Body of pancreas (tissue), 2 donors: ENCODE measurements around a stretch of chr1.

- PRO-cap: no peak
- RAMPAGE, long total RNA, 2 experiments: no peak in any of the 2 experiments
Measured at GRCh38 chr1:228085067-228086252, 3.0 kb downstream of the ARF1 start.

- PRO-cap: no peak
- RAMPAGE, long total RNA, 2 experiments: no peak in any of the 2 experiments
Measured at GRCh38 chr1:228098342-228099330, 4.5 kb downstream of the C1orf35 start.

- PRO-cap: bidirectional peak, plus-strand start at chr1:228163287, minus-strand start at chr1:228163093
- RAMPAGE, long total RNA, 2 experiments: no peak in any of the 2 experiments
Measured at GRCh38 chr1:228162213-228163533, 2.9 kb upstream of the IBA57 start.

GRCh38 chr1:228197271-228198173 is 10.3 kb upstream of the OBSCN start:
- PRO-cap: no peak
- RAMPAGE, long total RNA, 2 experiments: no peak in any of the 2 experiments

GRCh38 chr1:228217024-228217460 is 9.2 kb downstream of the OBSCN start:
- PRO-cap: no peak
- RAMPAGE, long total RNA, 2 experiments: no peak in any of the 2 experiments

DNA sequence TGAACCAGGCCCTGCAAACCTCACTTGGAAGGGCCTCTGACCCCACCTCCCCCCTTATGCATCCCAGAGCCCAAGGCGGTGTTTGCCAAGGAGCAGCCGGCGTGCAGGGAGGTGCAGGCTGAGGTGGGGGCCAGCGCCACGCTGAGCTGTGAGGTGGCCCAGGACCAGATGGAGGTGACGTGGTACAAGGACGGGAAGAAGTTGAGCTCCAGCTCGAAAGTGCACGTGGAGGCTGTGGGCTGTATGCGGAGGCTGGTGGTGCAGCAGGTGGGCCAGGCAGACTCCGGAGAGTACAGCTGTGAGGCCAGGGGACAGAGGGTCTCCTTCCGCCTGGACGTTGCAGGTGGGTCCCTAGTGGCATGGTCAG is 11.4 kb downstream of the OBSCN start:
- PRO-cap: no peak
- RAMPAGE, long total RNA, 2 experiments: no peak in any of the 2 experiments

GRCh38 chr1:228303592-228304083 is 95.8 kb downstream of the OBSCN start:
- PRO-cap: no peak
- RAMPAGE, long total RNA, 2 experiments: no peak in any of the 2 experiments

DNA sequence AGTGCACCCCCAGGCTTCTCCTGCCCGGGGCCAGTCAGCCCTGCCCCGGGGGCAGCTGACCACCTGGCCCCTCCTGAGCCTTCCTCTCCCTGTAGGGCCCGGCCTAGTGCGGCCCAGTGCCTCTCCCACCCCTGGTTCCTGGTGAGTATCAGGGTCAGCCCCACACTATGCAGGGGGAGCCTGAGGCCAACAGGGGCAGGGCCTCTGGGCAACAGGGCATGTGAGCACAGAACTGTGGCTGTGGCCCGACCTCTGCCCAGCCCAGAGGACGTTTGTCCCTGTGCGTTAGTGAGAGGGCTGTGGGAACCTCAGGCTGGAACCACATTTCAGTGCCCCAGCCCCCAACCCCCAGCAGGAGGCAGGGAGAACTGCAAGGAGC is 36.5 kb downstream of the TRIM11 start:
- PRO-cap: no peak
- RAMPAGE, long total RNA, 2 experiments: no peak in any of the 2 experiments

DNA sequence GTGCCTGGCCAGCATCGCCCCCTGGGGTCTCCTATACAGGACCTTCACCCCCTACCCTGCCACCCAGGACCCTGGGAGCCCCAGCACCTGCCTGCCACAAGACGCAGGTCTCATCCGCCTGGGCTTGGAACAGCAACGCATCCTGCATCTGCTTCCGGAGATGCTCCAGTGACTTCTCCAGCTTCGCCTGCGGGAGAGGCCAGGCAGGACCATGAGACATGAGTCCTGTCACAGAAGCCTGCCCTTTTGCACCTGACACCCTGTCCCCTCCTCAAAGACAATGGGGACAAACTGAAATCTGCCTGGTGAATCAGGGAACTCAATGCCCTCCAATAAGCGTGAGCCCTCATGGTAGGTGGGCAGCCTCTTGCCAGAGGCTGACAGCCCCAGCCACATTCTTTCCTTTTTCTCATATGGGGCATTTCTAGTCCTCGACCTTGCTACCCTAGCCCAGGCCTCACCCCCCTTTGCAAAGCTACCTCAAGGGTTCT is 4.6 kb downstream of the TRIM11 start:
- PRO-cap: no peak
- RAMPAGE, long total RNA, 2 experiments: no peak in any of the 2 experiments

- PRO-cap: unidirectional peak, minus-strand start at chr1:228647412; unidirectional peak, minus-strand start at chr1:228647692; unidirectional peak, plus-strand start at chr1:228648126
- RAMPAGE, long total RNA, 2 experiments: no peak in any of the 2 experiments
Measured at GRCh38 chr1:228647374-228648606, 87.5 kb upstream of the RHOU start.

DNA sequence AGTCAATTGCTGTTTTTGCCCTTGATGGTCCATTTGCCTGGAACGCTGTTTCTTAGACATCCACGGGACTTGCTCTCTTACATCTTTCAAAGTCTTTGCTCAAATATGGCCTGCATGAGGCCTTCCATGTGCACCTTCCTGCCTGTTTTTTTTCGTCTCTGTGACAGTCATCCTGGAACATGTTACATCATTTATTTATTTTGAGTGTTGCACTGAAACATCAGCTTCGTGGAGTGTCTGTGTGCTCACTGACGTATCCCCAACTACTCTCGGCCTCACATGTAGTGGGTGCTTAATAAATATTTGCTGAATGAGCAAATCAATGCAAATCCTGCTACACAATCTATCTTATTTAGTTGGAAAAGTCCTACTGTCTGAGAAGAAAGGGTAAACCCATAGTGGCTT is 11.4 kb upstream of the RHOU start:
- PRO-cap: no peak
- RAMPAGE, long total RNA, 2 experiments: no peak in any of the 2 experiments

DNA sequence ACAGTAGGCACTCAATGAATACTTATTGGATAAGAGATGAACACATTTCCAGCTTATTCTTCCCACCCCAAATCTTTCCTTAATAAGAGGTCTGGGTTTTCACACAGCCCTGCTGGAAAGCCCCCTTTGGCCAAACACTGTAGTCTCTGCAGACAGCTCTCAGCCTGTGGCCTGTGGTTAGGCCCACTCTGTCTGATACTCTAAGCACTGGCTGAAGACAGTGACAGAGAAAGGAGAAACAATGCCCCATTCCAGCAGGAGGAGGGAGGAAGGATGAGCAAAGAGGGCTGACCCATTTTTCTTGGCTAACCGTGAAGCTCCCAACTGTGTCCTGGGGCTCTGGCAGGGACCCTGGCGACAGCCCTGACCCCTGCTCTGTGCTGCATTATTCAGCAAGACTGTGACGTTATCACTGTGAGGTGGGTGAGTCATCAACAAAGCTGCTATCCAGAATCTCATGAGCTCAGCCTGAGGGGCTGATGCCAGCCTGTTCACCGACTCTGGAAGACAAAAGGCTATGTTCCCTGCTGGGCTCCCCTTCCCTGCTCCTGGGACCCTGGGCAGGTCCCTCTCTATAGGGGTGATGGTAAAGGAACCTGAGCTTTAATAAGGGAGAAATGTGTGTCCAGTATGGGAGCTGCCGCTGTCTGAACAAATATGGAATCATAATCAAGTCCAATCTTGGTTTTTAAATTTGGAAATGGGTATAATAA is 106.9 kb downstream of the RHOU start:
- PRO-cap: bidirectional peak, plus-strand start at position 458 of the sequence, minus-strand start at position 382 of the sequence
- RAMPAGE, long total RNA, 2 experiments: no peak in any of the 2 experiments

DNA sequence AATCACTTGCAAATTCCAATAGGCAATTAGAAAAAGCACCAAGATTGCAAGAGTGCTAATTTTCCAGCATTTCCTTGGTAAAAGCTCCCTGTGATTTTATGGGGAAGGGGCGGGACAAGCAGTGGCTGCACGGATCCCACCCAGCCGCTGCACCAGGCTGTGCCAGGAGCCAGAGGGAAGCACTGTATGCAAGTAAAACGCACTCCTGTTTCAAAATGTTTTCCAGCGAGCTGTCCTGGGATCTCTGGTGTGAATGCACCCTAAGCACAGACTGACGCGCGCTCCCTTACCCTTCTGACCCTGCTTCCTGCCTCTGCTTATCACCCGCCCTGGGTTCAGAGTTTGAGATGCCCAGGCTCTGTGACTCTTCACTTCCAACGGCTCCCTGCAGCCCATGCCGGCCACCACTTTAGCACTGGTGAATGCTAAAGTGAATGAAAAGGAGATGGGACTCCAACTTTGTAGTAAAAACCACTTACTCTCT is 131.2 kb downstream of the RHOU start:
- PRO-cap: no peak
- RAMPAGE, long total RNA, 2 experiments: no peak in any of the 2 experiments

DNA sequence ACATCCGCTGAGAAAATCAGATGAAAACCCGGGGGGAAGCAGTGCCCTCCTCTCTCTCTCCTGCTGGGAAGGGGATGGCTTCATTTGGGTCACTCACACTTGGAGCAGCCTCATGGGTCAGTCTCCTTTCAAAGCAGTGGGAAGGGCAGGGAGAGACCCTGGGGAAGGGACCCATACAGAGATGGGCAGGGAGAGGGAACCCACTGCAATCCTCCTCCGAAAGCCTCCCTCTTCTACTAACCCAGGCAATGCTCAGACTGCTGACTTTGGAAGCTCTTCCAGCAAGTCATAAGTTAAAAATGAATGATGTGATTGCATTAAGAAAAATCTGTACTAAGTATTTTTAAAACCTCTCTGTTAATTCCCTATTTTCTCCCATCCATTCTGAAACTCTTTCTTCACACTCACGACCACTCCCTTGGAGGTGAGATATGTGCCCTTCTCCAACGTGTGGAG is 185.2 kb downstream of the RHOU start:
- PRO-cap: no peak
- RAMPAGE, long total RNA, 2 experiments: no peak in any of the 2 experiments

DNA sequence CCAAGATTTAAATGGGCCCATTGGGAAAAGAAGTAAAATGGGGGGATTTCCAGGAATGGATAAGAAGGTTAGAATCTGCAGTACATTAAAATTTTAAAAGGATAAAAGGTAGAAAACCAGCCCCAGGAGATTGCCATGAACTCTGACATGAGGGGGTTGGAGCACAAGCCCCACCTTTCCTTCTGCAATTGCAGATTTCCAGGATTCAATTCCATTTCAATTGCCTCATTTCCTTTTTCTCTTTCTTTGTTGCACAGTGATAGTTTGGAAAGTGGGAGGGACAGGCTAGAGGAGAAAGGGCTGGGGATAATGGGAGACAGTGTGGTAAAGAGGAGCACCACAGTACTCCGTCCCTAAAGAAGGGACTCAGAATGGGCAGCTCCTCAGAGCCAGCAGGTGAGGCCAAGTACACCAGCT is 238.5 kb upstream of the RAB4A start:
- PRO-cap: no peak
- RAMPAGE, long total RNA, 2 experiments: no peak in any of the 2 experiments

DNA sequence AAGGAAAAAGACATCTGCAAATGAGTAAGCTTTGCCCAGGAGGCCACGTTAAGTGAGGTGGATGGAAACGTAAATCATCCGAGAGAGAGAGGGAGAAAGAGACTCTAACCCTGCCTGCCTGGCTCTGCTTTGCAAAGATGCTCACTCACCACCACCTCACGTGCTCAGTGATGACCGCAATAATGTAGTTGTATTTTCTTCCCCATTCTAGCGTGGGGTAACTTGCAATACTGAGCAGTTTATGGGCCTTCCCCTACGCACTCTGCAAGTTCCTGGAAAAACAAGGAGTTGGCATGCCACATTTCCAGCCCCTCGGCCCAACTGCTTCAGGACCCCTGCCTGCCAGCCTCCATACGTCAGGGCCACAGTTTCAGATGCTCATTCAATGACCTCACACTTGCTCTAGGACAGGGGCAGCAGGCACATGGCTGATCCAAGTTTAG is 112.6 kb upstream of the RAB4A start:
- PRO-cap: no peak
- RAMPAGE, long total RNA, 2 experiments: no peak in any of the 2 experiments

GRCh38 chr1:229269505-229270136 is 1.3 kb upstream of the RAB4A start:
- PRO-cap: no peak
- RAMPAGE, long total RNA, 2 experiments: no peak in any of the 2 experiments

DNA sequence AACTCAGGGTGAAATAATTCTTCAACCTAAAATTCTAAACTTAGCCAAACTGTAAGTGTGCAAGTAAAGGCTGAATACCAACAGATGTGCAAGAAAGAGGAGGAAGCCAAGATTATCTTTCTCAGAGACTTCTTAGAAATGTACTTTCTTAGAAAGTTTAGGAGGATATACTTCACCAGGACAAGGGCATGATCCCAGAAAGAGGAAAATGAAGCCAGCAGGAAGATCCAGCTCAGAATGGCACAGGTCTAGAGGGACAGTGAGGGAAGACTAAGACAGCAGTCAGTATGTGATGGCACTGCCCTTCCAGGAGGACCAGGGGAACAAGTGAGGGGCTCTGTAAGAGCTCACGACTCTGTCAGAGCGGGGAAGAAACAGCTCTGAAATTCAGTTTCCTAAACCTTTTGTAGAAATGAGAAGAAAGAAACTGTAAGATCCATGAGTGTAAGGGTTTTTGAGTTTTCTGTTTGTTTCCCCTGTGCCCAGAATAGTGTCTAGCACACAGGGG is 20.3 kb downstream of the RAB4A start:
- PRO-cap: no peak
- RAMPAGE, long total RNA, 2 experiments: no peak in any of the 2 experiments

- PRO-cap: no peak
- RAMPAGE, long total RNA, 2 experiments: no peak in any of the 2 experiments
Measured at GRCh38 chr1:229325669-229326267, 17.1 kb downstream of the CCSAP start.

- PRO-cap: no peak
- RAMPAGE, long total RNA, 2 experiments: no peak in any of the 2 experiments
Measured at GRCh38 chr1:229412043-229412500, 21.8 kb downstream of the ACTA1 start.